Right cardiac atrium (tissue), 1 donor: ENCODE measurements around a stretch of chr7.

DNA sequence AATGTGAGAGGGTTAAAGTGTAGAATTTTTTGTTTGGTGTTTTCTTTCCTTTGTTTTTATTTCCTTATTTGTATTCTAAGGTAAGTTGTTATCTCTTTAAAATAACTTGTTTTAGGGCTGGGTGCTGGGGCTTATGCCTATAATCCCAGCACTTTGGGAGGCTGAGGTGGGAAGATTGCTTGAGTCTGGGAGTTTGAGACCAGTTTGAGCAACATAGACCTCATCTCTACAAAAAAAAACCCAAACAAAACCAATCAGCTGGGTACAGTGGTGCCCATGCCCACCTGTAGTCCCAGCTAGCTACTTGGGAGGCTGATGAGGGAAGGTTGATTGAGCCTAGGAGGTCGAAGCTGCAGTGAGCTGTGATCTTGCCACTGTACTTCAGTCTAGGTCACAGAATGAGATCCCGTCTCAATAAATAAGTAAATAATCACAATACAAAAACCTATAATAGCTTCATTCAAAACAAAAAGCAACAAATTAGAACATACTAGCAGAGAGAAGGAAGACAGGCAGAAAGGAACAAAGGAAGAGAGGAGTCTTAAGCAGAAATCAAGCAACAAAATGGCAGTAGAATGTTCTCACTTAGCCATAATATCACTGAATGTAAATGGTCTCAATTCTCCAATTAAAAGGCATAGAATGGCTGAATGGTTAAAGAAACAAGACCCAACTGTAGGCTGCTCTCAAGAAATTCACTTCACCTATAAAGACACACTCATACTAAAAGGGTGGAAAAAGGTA lies 82.8 kb downstream of the DYNC2I1 start:
- PRO-cap: no peak

- PRO-cap: no peak
Measured at GRCh38 chr7:158976827-158977394, 120.6 kb downstream of the DYNC2I1 start.

- PRO-cap: no peak
Measured at GRCh38 chr7:159005496-159006257, 139.0 kb downstream of the VIPR2 start.

- PRO-cap: no peak
Measured at GRCh38 chr7:159084259-159084956, 60.3 kb downstream of the VIPR2 start.

- PRO-cap: no peak
Measured at GRCh38 chr7:159092623-159093063, 52.0 kb downstream of the VIPR2 start.

- PRO-cap: no peak
Measured at GRCh38 chr7:159103911-159104939, 40.4 kb downstream of the VIPR2 start.

- PRO-cap: no peak
Measured at GRCh38 chr7:159211411-159211868, 66.8 kb upstream of the VIPR2 start.